Epithelial cell of alveolus of lung (primary cell): ENCODE measurements around a stretch of chr1.

GRCh38 chr1:248802268-248802720 lies 23.4 kb downstream of the SH3BP5L start:
- RAMPAGE, long total RNA, result no peak
- RRBS, result no CpG with 5 or more reads among the region's 4 CpGs

GRCh38 chr1:248805037-248805727 lies 20.5 kb downstream of the SH3BP5L start:
- RAMPAGE, long total RNA, result no peak
- RRBS, result no CpG with 5 or more reads among the region's 9 CpGs

- RAMPAGE, long total RNA, result no peak
- RRBS, result no CpG with 5 or more reads among the region's 11 CpGs
Observed at GRCh38 chr1:248906942-248907686, 1.1 kb downstream of the PGBD2 start.